Stomach (tissue), 7 donors: ENCODE data around the genes IRGC, LYPD5, ZNF404, ZNF230, ZNF223 and ZNF229.

- PRO-cap: bidirectional peak, plus-strand start at chr19:43532723, minus-strand start at chr19:43532582
- RAMPAGE, long total RNA, 5 experiments: no peak in any of the 5 experiments
- RRBS: no CpG with 5 or more reads among the region's 27 CpGs
These were observed 527 bp upstream of the ZNF575 start for GRCh38 chr19:43532292-43533029.

- PRO-cap: no peak
- RAMPAGE, long total RNA, 5 experiments: start-site peak on the minus strand in 1 of 5 experiments, at chr19:43574919-43574962 at its widest, 5 reads per replicate
- RRBS: no CpG with 5 or more reads among the region's 12 CpGs
These were observed 437 bp downstream of the XRCC1 start for GRCh38 chr19:43574811-43575369.

DNA sequence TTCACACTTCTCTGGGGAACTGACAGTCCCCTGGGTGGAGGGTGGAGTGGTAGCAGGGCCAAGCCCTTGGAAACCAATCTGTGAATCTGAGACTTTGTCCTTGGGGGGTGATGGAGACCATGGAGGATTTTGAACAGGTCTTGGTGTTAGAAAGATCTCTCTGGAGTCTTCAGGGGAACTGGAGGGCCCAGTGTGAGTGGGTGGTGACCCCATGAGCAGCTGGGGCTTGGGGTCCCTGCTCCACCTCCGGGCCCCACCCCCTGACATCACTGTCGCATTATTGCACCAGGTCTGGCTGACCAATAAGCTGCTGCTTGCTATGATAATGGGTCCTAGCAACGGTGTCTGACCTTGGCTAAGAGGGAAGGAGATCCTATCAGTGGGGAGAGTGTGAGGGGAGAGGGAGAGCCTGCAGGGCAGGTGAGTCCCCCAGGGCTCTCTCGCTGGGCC is at the start of gene IRGC:
IRGC (plus strand) TSS at position 354 of the 450 bp plus-strand sequence.
- PRO-cap: no peak
- RAMPAGE, long total RNA, 5 experiments: no peak in any of the 5 experiments
- RRBS: no CpG with 5 or more reads among the region's 4 CpGs

DNA sequence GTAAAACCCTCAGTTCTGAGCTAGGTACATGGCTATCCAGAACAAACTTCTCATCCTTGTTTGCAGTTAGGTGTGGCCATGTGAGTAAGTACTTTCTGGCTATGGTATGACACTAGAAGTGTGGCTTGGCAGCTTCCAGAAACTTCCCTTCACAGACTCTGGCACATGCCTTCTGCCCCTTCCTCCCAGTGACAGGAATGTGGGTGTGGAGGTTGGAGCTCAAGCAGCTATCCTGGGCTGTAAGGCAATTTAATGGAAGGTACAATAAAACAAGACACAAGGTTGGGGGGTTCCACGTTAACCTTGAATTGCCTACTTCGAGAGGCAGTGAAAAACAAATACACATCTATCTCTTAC is 3.3 kb downstream of the SMG9 start:
- PRO-cap: no peak
- RAMPAGE, long total RNA, 5 experiments: no peak in any of the 5 experiments
- RRBS: no CpG with 5 or more reads among the region's 2 CpGs

- PRO-cap: bidirectional peak, plus-strand start at chr19:43774761, minus-strand start at chr19:43774555
- RAMPAGE, long total RNA, 5 experiments: start-site peak on the minus strand in 2 of 5 experiments, at chr19:43774071-43774611 at its widest, 5 to 9 reads per replicate
- RRBS: 11% methylated on average over 23 of the region's 63 CpGs
These were observed 6.5 kb downstream of the KCNN4 start for GRCh38 chr19:43773964-43774953.

DNA sequence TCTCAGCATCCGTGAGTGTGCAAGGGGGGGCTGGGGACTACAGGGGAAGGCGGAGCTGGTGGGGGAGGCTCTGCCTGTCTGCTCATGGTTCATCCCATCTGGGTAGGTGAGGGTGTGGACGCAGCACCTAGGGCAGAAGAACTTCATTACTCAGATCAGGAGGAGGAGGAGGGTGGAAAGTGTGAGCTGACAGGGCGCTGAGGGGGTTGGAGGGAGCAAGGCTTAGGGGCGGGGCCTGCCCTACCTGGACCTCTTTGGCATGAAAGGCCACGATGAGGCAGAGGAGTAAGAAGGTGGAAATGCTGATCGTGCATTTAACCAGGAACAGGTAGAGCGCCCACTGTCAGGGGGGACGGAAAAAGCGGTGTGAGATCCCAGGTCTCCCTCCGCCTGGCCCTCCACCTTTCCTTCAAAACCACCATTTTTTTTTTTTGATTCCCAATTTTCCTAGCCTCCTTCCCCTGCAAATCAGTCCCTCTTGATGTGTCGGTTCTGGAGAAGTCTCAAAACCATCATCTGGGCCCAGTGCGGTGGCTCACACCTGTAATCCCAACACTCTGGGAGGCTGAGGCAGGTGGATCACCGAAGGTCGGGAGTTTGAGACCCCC is 4.4 kb downstream of the KCNN4 start:
- PRO-cap: no peak
- RAMPAGE, long total RNA, 5 experiments: start-site peak on the minus strand in 1 of 5 experiments, centred at position 405 of the sequence, 6 reads per replicate
- RRBS: no CpG with 5 or more reads among the region's 15 CpGs

DNA sequence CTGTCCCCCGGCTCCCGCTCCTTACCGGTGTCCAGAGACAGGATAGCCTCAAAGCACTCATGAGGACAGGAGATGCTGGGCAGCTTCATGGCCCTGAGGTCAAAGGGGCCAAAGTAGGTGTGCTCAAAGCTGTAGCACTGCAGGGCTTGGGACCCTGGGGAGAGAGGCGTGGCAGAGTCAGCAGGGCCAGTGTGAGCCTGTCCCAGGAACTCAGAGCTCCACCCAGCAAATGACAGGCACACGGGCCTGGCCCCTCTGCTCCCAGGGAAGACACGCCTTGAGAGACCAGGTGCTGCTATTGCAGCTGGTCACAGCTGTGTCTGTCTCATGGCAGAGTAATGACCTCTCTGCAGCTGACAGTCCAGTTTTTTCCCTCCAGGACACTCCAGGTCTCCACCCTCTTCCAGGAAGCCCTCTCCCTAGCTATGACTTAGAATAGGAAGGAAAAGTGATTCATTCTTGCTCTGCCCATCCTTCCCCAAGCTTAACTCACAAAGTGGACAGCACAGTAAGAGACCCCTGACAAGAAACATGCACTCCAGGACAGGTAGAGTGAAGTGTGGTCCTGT is 2.5 kb downstream of the LYPD5 start:
- PRO-cap: no peak
- RAMPAGE, long total RNA, 5 experiments: no peak in any of the 5 experiments
- RRBS: no CpG with 5 or more reads among the region's 6 CpGs

- PRO-cap: no peak
- RAMPAGE, long total RNA, 5 experiments: no peak in any of the 5 experiments
- RRBS: no CpG with 5 or more reads among the region's 7 CpGs
These were observed at the start of gene LYPD5 for GRCh38 chr19:43802310-43802718. LYPD5 (minus strand) TSS chr19:43802447.

- PRO-cap: no peak
- RAMPAGE, long total RNA, 5 experiments: no peak in any of the 5 experiments
- RRBS: no CpG with 5 or more reads among the region's 4 CpGs
These were observed at the start of gene ZNF404 for GRCh38 chr19:43883814-43884369. ZNF404 (minus strand) TSS chr19:43883964.

- PRO-cap: bidirectional peak, plus-strand start at chr19:44002999, minus-strand start at chr19:44002812
- RAMPAGE, long total RNA, 5 experiments: start-site peak on the plus strand in 3 of 5 experiments, at chr19:44002911-44003006 at its widest, 6 to 59 reads per replicate
- RRBS: no CpG with 5 or more reads among the region's 44 CpGs
These were observed at the start of gene ZNF230 for GRCh38 chr19:44002292-44003148. ZNF230 (plus strand) TSS chr19:44002957.

- PRO-cap: bidirectional peak, plus-strand start at chr19:44052041, minus-strand start at chr19:44051823
- RAMPAGE, long total RNA, 5 experiments: start-site peak on the plus strand in 2 of 5 experiments, at chr19:44052008-44052102 at its widest, 40 to 50 reads per replicate
- RRBS: 2% methylated on average over 8 of the region's 26 CpGs
These were observed at the start of gene ZNF223 for GRCh38 chr19:44051694-44052243. ZNF223 (plus strand) TSS chr19:44052036.

- PRO-cap: no peak
- RAMPAGE, long total RNA, 5 experiments: no peak in any of the 5 experiments
- RRBS: no CpG with 5 or more reads among the region's 8 CpGs
These were observed 7.9 kb upstream of the ZNF224 start for GRCh38 chr19:44085969-44087046.

- PRO-cap: no peak
- RAMPAGE, long total RNA, 5 experiments: no peak in any of the 5 experiments
- RRBS: no CpG with 5 or more reads among the region's 9 CpGs
These were observed 7.5 kb upstream of the ZNF226 start for GRCh38 chr19:44157224-44157999.

DNA sequence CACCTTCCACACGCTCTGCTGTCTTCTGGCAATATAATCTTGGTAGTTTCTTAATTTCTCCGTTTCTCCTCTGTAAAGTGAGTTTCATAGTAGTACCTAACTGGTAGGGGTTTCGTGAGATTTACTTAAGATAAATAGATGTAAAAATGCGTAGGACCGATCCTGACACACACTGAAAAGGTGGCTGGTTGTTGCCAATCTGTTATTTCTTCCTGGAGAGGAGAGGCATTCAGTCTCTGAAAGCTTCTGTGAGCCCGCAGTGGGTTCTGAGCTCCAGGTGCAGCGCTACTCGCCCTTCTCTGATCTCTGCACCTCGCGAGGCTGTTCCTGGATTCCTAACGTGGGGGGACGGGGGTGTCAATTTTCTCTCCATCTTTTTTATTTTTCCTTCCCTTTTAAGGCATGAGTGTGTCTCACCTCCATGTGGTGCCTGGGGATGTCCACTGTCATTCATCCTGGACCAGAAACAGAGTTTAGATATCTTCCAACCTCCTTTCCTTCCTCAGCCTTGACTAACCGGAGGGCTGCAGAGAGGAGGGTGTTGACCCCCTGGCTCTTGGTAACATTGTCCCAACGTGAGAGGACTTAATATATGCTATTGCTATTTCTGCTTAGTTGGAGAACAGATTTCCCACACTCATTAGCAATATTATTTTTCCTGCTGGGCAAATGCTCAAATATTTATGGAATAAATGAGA is 630 bp downstream of the ZNF233 start:
- PRO-cap: no peak
- RAMPAGE, long total RNA, 5 experiments: no peak in any of the 5 experiments
- RRBS: no CpG with 5 or more reads among the region's 14 CpGs

DNA sequence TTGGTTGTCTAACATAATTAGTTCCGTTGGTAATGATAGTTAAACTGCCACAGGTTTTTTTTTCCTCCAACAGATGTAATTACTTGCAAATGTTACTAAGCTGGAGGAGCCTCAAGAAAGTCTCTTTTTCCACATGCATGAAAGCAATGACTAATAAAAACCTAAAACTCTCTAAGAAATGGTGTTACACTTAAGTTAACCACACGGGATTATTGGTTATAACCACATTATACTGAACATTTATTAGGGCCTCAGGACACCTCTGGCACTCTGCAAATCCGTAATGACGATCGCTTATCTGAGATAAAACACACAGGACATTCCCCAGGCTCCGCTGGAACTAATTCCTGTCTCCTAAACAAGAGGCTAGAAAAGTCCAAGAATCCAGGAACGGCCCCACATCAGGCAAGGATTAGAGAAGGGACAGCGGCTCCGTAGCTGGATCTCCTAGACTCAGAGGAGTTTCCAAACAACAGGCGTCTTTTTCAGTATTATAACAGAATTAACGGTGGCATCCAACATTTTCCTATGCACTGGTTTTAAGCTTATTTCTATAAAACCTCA is 693 bp downstream of the ZNF235 start:
- PRO-cap: no peak
- RAMPAGE, long total RNA, 5 experiments: no peak in any of the 5 experiments
- RRBS: no CpG with 5 or more reads among the region's 11 CpGs

DNA sequence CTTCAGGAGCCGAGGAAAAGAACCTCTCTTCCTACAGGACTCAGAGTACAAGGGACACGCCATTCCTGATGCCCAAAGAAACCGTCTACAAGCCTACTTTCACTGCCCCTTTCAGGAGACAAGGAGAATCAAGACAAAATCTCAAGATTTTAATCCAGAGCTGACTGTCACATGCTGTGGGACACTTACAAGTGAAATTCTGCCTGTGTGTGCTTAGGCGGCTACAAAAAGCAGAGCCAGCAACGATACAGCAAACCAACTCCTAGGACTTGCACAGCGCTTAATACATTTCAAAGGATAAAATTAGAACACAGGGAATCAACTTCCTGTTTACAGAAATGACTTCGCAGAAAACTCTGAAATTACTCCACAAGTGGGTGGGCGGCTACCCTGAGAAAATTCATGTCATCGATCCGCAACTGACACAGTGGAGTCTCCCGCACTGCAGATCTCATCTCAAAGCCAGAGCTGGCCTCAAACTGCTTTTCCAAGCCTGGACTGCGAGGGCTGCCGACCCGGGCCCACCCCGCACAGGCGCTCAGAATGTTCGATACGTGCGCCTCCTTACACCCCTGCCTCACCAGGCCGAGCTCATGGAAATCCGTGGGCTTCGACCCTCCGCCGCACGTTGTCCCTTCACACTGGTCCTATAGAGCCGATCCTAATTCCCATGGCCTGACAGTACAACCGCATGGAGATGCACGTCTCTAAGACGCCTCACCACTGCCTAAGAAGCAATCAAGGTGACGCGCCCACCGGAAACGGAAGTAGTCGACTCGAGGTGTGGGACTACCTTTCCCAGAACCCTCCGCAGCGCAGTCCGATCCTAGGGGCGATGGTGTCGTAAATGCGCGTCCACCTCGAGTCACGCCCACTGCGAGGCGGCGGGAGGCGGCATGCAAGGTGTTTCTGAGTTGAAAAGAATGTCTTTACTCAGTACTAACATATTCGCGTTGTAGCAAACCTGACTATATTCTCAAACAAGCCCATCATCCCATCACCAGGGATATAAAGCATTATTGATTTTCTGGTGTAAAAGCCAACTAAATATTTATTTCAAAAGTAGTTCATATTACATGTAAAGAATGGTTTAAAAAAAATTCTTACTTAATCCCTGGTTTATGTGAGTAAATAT is at the start of gene ZNF229:
ZNF229 (minus strand) TSS at position 745 of the 1,135 bp plus-strand sequence.
- PRO-cap: no peak
- RAMPAGE, long total RNA, 5 experiments: start-site peak on the minus strand in 1 of 5 experiments, centred at position 728 of the sequence, 57 reads per replicate
- RRBS: no CpG with 5 or more reads among the region's 50 CpGs

GRCh38 chr19:44644183-44644731 is 547 bp downstream of the PVR start:
- PRO-cap: no peak
- RAMPAGE, long total RNA, 5 experiments: no peak in any of the 5 experiments
- RRBS: 3% methylated on average over 8 of the region's 27 CpGs

- PRO-cap: no peak
- RAMPAGE, long total RNA, 5 experiments: start-site peak on the plus strand in 4 of 5 experiments, at chr19:44662917-44663328 at its widest, 14 to 74 reads per replicate
- RRBS: no CpG with 5 or more reads among the region's 11 CpGs
These were observed 8.4 kb upstream of the CEACAM19 start for GRCh38 chr19:44662568-44663617.

- PRO-cap: bidirectional peak, plus-strand start at chr19:44685334, minus-strand start at chr19:44685187
- RAMPAGE, long total RNA, 5 experiments: no peak in any of the 5 experiments
- RRBS: no CpG with 5 or more reads among the region's 14 CpGs
These were observed 13.7 kb downstream of the CEACAM19 start for GRCh38 chr19:44684861-44685450.

DNA sequence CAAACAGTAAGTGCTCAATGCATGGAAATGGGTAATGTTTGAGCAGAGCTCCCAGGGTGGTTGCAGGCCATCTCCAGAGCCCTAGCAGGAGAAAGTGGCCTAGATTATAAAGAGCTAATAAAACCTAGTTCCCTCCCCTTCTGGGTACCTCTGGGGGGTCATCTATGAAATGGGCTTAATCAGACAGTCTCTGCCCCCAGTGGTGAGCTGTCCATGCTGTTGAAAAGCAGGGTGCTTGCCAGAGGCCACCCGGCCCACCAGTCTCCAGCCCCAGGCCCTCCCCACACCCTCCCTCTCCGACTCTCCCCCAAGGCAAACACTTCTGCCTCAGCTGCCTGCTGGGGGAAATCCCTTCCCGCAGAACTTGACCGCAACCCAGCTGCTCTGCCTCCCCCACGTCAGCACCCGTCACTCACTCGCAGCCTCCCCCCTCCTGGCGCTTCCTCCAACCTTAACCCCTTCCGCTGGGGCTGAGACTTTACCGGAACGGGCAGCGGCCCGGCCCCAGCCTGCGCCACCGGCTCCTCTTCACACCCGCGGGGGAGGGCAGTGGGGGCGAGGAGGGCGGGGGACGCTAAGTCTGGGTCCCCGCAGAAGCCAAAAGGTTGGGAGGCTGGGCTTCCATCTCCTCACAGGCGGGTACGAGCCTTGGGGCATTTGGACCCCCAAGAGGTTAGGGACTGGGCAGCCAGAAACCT is 4.7 kb downstream of the BCL3 start:
- PRO-cap: bidirectional peak, plus-strand start at position 475 of the sequence, minus-strand start at position 320 of the sequence
- RAMPAGE, long total RNA, 5 experiments: start-site peak on the plus strand in 2 of 5 experiments, centred at positions 241 to 371 of the sequence, 6 to 11 reads per replicate
- RRBS: no CpG with 5 or more reads among the region's 23 CpGs